ENCODE measurements around the genes DGAT2 and B3GNT6.

- CAGE, long polyA plus RNA = no peak
- RRBS = no CpG with 5 or more reads among the region's 8 CpGs
Measured at GRCh38 chr11:75432663-75433035, 354 bp downstream of the KLHL35 start.

- CAGE, long polyA plus RNA = no peak
- RRBS = no CpG with 5 or more reads among the region's 9 CpGs
Measured at GRCh38 chr11:75582812-75583111, 20.7 kb downstream of the SERPINH1 start.

DNA sequence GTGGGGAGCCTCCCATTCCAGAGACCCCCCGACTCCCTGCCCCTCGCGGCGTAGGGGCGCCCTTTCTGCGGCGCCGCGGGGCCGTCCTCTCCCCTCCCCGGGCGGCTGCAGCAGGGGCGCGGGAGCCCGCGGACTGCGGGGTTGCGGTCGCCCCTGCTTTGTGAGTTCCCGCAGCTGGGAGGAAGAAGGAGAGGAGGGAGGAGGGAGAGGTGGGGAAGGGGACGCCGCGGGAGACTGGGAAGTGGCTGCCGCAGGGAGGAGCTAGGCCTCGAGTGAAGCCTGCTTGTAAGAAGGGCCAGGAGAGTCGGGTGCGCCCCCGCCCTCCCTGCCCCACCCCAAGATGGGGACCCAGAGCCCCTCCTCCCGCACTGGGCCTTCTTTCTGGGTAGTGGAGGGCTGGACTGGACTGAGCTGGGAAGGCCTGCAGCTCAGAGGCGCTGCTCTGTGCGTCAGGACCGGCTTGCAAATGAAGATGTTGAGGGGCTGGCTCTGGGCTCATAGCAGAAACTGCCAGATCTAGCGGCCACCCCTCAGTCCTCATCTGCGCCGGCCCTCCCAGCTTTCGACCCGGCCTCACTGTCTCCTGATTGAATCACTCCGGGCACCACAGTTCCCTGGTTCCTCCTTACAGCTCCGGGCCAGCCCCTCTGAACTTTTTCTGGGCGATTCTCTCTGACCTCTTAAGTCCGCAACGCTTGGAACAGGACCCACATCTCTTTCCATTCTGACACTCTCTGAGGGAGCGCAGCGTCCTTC is 21.7 kb downstream of the SERPINH1 start:
- CAGE, long polyA plus RNA = no peak
- RRBS = 10% methylated on average over 11 of the region's 44 CpGs

GRCh38 chr11:75768012-75769101 is at the start of gene DGAT2:
DGAT2 (plus strand) TSS chr11:75768778.
- CAGE, long polyA plus RNA = no peak
- RRBS = 3% methylated on average over 33 of the region's 90 CpGs

GRCh38 chr11:75979132-75979939 is 164.3 kb downstream of the UVRAG start:
- CAGE, long polyA plus RNA = no peak
- RRBS = no CpG with 5 or more reads among the region's 24 CpGs

GRCh38 chr11:75979940-75980592 is 165.1 kb downstream of the UVRAG start:
- CAGE, long polyA plus RNA = no peak
- RRBS = no CpG with 5 or more reads among the region's 6 CpGs

DNA sequence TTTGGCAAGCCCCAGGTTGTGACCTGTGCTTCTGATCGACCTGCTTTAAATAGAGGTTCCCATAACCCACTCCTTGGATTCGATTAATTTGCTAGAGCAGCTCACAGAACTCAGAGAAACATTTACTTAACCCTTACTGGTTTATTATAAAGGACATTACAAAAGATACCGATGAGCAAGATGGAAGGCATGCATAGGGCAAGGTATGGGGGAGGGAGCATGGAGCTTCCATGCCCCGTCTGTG is 190.6 kb downstream of the UVRAG start:
- CAGE, long polyA plus RNA = no peak
- RRBS = no CpG with 5 or more reads among the region's 4 CpGs

DNA sequence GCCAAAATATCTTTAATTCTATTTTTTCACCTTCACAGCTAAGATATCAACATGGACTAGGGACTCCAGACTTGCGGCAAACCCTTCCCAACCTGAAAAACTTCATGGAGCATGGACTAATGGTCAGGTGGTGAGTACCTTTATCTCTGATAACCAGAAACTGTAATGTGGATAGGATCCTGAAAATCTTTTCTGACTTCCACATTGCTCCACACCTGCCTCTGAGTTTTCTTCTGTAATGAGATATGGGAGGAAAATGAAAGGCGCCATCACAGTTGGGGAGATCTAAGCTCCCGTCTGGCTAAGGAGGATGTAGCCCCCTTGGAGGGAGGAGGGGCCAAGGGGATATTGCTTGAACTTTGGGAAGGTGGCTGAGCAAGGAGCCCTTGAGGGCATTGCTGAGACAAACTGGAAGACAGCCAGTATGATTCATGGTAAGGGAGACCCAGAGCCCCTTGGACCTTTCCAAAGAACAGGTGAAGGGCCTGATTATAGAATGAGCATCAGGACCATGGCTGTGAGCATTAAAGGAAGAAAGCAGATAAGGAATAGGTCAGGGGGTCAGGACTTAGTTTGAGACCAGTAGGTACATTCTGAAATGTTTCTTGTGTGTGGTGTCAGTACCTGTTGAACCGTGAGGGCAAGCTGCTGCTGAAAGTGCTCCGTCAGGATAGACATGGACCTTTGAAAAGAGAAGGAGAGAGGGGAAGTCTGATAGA is 90.3 kb downstream of the WNT11 start:
- CAGE, long polyA plus RNA = no peak
- RRBS = no CpG with 5 or more reads among the region's 5 CpGs

GRCh38 chr11:76186766-76187386 is 19.4 kb downstream of the WNT11 start:
- CAGE, long polyA plus RNA = no peak
- RRBS = no CpG with 5 or more reads among the region's 24 CpGs

GRCh38 chr11:76210415-76211335 is 4.4 kb upstream of the WNT11 start:
- CAGE, long polyA plus RNA = no peak
- RRBS = 2% methylated on average over 57 of the region's 103 CpGs

GRCh38 chr11:76288125-76288738 is 81.9 kb upstream of the WNT11 start:
- CAGE, long polyA plus RNA = no peak
- RRBS = 40% methylated on average over 3 of the region's 20 CpGs

DNA sequence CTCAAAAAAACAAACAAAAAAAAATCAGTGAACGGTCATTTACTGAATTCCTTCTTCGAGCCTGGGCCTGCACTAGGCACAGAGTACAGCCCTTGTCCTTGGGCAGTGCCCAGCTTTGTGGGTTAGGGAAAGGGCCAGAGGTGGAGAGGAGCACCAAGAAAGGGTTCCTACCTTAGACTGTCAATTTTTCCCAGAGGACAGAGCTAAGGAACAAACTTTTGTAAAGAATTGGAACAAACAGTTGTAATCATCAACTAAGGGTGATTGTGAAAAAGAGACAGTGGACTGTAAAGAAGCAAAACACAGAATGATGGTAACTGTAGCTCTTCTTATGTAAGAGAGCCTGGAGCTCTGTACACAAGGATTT is 10.8 kb downstream of the GVQW3 start:
- CAGE, long polyA plus RNA = no peak
- RRBS = no CpG with 5 or more reads among the region's 2 CpGs

GRCh38 chr11:76455191-76455841 is 10.5 kb downstream of the EMSY start:
- CAGE, long polyA plus RNA = no peak
- RRBS = no CpG with 5 or more reads among the region's 4 CpGs

- CAGE, long polyA plus RNA = no peak
- RRBS = no CpG with 5 or more reads among the region's 14 CpGs
Measured at GRCh38 chr11:76602160-76603245, 68.0 kb downstream of the LRRC32 start.

DNA sequence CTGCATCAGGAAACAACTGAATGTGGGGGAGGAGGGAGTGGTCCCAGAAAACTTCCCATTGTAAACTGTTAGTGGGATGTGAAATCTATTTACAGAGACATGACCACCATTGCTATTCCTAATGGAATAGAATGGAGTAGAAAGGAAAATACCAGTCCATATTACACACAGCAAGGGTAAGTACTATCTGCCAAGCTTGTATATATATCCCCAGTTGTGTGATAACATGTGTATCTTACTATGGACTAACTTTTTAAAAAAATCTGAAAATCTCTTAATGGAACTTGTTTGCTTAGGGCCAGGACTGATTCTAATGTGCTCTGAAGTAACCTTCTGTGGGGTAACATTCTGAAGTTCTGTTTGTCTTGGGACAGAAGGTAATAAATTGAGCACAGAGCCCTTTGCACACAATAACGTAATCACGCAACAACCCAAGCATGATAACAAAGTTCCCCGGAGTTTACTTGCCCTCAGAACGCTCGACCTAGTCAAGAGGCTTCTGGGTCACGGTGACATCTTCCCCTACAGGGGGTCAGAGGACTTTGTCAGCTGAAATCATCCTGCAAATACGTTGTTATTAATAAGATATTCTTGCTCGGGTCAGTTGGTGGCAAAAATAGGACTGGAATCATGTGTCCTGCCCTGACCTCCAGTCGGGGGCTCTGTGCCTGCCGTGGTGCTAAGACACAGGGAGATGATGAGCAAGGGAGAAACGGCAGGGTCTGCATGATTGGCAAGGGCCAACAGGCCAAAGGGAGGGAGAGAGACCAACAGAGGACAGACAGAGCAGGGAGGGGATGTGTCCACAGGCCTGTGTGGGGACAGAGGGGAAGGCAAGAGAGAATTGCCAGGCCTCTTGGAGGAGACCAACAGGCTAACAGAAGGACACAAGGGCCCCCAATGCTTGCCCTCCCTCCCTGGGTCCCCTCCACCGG is 10.6 kb upstream of the TSKU start:
- CAGE, long polyA plus RNA = no peak
- RRBS = no CpG with 5 or more reads among the region's 12 CpGs

DNA sequence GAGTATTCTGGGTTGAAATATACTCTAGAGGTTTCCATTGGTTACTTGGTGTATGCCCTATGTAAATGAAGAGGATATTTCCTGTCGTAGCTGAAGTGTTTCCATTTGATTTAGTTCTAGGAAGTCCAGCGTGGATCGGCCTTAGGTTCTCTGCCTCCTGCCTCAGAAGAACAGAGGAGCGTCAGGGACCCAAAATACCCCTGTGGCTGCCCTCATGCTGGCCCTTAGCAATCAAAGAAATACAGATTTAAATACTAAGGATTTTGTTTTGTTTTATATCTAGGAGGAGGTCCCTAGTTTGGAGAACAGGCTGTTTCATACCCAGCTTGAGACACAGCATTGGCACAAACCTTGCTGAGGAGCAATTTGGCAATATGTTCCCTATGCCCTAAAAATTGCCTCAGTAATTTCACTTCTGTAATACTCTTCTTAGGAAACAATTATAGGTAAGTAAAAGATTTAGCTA is 36.9 kb downstream of the TSKU start:
- CAGE, long polyA plus RNA = no peak
- RRBS = no CpG with 5 or more reads among the region's 4 CpGs

- CAGE, long polyA plus RNA = no peak
- RRBS = no CpG with 5 or more reads among the region's 11 CpGs
Measured at GRCh38 chr11:76964712-76965320, 69.4 kb upstream of the B3GNT6 start.

GRCh38 chr11:76997889-76998320 is 36.3 kb upstream of the B3GNT6 start:
- CAGE, long polyA plus RNA = no peak
- RRBS = no CpG with 5 or more reads among the region's 1 CpG

DNA sequence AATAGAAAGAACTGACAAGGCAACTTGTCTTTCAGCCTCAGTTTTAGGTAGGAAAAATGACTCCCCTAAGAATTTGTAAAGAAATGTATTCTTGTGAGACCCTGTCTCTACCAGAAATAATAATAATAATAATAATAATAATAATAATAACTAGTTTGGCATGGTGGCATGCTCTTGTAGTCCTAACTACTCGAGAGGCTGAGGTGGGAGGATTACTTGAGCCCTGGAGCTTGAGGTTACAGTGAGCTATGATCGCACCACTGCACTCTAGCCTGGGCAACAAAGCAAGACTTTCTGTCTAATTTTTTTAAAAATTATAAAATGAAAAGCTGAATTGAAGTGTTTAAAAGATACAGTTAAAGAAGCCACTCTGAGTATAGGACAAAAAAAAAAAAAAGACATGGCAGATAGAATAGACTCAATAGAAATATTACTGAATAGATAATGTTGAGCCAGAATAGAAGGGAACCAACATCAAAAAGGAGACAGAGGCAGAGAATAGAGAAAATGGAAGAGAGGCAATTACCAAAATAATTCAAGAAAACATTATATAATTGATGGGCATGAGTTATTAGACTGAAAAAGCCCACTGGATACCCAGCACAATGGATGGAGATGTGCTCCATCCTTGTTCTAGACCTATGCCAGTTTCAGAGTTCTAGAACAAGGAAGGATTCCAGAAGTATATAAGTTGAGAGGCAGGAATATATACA is 24.0 kb upstream of the B3GNT6 start:
- CAGE, long polyA plus RNA = no peak
- RRBS = no CpG with 5 or more reads among the region's 2 CpGs

GRCh38 chr11:77034130-77034535 is at the start of gene B3GNT6:
B3GNT6 (plus strand) TSS chr11:77034398.
- CAGE, long polyA plus RNA = no peak
- RRBS = no CpG with 5 or more reads among the region's 2 CpGs

Data from AG04450 (cell line).